Measurements from ENCODE around the genes ZCCHC12 and RNF113A.

DNA sequence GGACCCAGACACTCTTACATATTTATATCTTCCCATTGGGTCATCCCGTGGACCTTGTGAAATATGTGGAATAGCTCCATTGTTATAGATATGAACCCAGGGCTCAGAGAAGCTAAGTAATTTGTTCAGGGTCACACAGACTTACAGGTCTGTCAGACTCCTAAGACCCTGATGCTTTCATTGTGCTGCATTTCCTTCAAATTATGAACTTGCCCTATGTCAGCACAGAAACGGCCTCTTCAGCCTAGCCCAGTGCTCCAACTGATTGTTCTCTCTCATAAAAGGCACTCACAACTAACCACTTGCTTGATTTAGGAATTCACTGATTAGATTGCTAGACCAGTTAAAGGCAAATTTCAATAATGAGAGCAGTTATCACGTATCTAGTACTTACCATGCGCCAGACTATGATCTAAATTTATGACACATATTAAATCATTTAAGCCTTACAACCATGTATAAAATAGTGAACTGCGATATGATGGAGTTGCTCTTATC, 31.4 kb downstream of the PLS3 start:
- PRO-cap: no peak

DNA sequence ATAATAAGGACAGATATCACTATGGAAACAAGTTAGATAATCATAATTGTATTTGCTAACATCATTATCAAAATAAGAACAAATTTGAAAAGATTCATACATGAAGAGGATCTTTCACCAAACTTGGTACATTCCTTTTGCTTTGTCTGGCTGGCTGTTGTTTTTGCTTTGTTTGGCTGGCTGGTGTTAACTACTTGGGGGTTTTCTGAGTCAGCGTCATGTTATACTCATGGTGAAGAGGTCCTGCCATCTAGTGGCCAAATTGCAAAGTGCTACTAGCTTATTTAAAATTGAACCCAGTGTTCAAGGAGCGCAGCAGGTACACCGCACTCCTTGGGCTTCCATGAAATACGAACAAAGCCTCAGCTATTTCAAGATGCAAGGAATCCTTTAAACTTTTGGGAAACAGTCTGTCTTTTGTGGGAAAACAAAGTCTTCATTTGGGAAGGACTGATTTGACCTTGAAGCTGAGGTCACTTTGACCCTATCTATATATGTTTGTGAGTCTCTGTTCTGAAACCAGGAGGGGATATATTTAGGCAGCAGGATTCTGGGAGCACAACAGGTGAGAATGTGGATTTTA, 129.7 kb downstream of the PLS3 start:
- PRO-cap: no peak

GRCh38 chrX:115840770-115841327, 279.9 kb downstream of the PLS3 start:
- PRO-cap: no peak

- PRO-cap: no peak
Observed at GRCh38 chrX:115960586-115961302, 209.8 kb upstream of the AGTR2 start.

DNA sequence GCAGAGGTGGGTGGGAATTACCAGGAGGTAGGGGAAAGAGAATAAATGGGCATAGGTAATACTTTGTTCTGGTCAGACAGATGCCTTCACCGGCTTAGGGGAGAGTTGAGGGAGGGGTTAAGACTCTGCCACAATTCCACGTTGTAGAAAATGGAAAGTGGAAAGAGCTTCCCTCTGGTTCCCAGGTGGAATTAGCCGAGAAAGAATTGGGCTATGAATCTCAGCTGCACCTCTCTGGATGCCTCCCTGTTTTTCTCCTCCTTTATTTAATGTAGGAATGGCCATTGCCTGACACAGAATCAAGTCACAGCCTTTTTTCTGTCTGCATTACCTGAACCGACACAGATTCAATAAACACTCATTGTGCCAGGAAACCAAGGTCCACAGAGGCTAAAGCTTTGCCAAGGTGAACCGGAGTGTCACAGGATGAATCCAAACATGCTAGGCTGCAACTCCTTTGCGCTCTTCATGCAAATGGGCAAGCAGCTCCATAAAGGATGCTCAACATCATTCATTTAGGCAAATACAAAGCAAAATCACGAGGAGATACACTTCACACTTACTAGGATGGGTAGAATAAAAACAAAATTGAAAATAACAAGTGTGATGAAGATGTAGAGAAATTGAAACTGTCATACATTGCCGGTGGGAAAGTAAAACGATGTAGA, 199.9 kb upstream of the AGTR2 start:
- PRO-cap: no peak

GRCh38 chrX:116272198-116272903, 101.8 kb downstream of the AGTR2 start:
- PRO-cap: no peak

GRCh38 chrX:117299226-117299425, 817.5 kb downstream of the KLHL13 start:
- PRO-cap: no peak

GRCh38 chrX:118189590-118189982, 73.0 kb upstream of the KLHL13 start:
- PRO-cap: no peak

DNA sequence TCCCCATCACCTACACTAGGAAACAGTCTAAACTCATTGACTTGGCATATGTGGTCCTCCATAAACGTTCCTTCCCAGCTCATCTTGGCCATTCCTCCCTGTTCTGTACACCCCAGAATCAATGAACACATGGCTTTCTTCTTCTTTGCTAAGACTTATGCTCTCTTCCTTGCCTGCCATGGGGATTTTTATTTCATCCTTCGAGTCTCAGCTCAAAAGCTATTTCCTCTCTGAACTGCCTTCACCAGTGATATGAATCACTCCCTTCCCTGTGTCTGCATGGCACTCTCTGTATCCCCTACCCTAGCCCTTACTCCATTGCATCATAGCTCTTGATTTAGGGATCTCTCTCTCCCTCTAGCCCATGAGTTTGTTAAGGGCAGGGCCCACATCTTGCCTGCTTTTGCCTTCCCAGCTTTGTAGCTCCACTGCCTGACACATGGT, 34.8 kb downstream of the DOCK11 start:
- PRO-cap: no peak

DNA sequence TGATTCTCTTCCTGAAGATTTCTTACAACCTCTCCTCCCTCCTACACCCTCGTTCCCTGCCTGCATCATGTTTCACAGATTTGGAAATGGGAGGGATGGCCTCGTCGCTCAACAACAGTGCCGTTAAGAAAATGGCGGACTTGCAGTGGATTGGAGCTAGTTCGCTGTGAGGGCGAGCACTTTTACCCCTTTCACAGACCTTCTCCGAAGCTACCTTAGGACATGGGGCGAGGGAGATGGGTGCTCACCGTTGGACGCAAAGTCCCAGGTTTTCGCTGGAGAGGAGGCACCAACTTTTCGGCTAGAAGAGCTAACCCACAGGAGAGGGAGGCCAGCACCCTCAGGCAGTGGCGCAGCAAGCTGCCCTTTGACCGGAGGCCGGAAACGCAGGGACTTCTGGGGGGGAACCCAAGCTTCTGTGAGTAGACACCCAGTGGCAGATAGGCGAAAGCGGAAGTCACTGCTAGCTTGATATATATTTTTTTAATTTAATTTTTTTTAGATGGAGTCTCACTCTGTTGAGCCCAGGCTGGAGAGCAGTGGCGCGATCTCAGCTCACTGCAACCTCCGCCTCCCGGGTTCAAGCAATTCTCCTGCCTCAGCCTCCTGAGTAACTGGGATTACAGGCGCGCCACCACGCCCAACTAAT, 93.0 kb upstream of the IL13RA1 start:
- PRO-cap: no peak

- PRO-cap: no peak
Observed at GRCh38 chrX:118740945-118741394, 13.6 kb downstream of the IL13RA1 start.

GRCh38 chrX:118823420-118824256, at the start of gene ZCCHC12:
Gene ZCCHC12 (plus strand): TSS chrX:118823824.
- PRO-cap: no peak

GRCh38 chrX:118974799-118975809, 686 bp downstream of the LONRF3 start:
- PRO-cap: unidirectional peak, minus-strand start at chrX:118975491

DNA sequence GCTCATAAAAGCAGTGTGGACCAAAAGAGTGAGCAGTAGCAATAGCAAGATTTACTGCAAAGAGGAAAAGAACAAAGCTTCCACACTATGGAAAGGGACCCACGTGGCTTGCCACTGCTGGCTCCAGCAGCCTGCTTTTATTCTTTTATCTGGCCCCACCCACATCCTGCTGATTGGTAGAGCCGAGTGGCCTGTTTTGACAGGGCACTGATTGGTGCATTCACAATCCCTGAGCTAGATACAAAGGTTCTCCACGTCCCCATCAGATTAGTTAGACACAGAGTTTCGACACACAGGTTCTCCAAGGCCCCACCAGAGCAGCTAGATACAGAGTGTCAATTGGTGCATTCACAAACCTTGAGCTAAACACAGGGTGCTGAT, 12.4 kb upstream of the SLC25A43 start:
- PRO-cap: no peak

- PRO-cap: bidirectional peak, plus-strand start at chrX:119469254, minus-strand start at chrX:119469077
Observed at GRCh38 chrX:119468949-119469675, 868 bp downstream of the SLC25A5 start.

- PRO-cap: no peak
Observed at GRCh38 chrX:119486651-119487357, 18.6 kb downstream of the SLC25A5 start.

GRCh38 chrX:119695402-119696071, 2.6 kb upstream of the SEPTIN6 start:
- PRO-cap: no peak

GRCh38 chrX:119758653-119759099, 288 bp downstream of the SOWAHD start:
- PRO-cap: no peak

- PRO-cap: bidirectional peak, plus-strand start at chrX:119871883, minus-strand start at chrX:119871780
Observed at GRCh38 chrX:119870850-119871970, at the start of gene RNF113A. Gene RNF113A (minus strand): TSS chrX:119871733.

DNA sequence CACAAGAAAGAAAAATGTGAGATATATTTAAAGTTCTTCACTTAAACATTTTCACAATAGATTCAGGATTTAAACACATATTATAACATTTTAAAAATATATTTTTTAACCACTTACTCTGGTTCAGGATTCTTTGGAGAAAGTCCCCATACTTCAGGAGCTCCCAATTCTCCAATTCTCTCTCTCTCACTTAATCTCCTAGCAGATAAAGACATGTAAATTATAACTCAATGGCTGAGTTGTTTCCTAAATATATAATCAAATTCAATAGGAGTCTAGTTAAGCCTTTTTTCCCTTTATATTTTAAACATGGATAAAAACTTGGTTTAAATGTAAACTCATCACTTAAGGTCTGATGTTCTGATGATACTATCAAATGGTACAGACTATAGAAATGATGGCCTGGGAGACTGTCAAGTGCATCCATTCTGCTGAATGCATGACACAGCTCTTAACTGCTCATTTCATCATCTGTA, 4.9 kb downstream of the NKAP start:
- PRO-cap: no peak